AG09309 (cell line): ENCODE measurements around a stretch of chr16.

DNA sequence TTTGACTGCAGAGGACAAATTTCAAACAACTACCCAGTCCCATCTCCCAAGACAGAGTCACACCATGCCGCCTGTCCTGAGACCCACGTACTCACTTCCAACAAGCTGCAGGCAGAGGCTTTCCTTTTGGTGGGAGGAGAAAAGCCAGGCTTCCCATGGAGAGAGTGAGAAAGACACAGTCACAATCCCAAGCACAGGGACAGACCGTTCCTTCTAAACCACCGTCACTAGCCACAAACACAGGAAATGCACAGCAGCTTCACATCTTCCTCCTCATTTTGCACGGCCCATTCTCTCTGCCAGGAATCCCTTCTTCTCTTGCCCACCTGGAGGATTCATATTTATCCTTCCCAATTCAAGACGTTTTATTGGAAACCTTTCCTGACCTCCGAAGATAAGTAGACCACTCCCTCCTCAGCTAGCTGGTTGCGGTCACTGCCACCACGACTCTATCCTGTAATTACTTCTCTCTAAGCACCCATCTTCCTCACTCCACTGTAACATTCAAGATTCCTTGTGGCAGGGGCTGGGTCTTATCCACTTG is 87.7 kb downstream of the XYLT1 start:
- RRBS: no CpG with 5 or more reads among the region's 9 CpGs

DNA sequence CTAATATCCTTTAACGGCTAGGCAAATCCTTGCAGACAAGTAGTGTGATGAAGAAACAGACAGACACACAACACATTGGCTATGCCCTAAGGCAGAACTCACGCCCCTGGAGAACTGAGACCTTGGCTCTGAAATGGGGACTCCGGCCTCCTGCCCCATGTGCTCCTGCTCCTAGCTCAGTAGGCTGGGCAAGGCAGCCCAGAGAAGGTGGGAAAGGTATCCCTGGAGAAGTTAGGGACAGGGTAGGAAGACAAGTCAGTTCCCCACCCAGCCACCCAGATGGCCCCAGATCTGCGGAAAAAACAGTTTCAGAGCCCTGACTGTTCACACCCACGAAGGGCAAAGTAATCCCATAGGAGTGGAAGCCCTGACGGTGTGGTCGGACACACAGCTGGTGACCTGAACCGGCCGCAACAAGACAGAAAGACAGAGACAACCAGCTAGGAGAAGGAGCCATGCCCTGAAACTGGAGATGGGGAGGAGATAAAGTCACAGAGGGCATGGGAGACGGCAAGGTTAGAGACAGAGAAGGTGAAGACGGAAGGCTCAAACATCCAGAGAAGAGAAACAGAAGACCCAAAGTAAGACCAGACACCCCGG is 1.4 kb downstream of the XYLT1 start:
- RRBS: no CpG with 5 or more reads among the region's 12 CpGs

GRCh38 chr16:17591664-17592512 is 121.1 kb upstream of the XYLT1 start:
- RRBS: no CpG with 5 or more reads among the region's 13 CpGs

GRCh38 chr16:17744921-17745647 is 274.3 kb upstream of the XYLT1 start:
- RRBS: no CpG with 5 or more reads among the region's 16 CpGs

DNA sequence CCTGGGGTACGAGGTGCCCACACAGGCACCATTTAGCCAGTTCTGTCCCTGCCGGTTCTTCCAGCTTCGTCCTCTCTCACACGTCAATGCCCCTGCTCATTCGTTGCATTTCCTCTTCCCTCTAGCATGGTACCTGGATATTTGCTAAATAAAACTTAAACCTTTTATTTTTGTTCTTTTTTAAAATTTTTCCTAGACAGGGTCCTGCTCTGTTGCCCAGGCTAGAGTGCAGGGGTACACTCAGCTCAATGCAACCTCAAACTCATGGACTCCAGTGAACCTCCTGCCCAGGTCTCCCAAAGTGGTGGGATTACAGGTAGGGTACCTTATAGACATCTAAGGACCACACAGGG is 1.1 kb upstream of the RPS15A start:
- RRBS: no CpG with 5 or more reads among the region's 5 CpGs

GRCh38 chr16:18955671-18956270 is 28.0 kb upstream of the TMC7 start:
- RRBS: no CpG with 5 or more reads among the region's 11 CpGs

DNA sequence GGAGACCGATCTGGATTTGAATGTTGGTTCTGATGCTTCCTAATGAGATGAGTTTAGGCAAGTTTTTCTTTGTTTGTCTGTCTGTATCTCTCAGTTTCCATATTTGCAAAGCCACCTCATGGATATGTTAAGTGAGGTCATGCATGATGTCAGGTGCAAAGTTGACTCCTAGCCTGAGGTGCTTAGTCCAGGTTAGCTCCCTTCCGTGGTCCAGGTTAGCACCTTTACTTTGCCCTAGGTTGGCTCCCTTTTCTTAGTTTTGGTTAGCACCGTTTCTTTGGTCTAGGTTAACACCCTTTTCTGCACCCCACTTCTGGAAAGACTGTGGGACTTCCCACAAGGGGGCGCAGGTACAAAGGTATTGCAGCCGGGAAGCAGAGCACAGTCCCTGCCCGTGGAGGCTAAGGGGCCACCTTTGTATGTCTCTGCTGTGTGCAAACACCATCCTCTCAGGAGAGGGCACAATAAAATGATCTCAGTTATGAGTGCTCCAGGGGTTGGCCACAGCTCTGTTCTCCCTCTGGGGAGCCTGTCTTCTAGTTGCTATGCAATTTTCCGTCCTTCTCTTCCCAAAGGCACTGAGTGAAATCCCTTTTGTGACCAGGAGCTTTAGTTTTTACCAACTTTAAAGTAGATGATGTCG is 28.5 kb upstream of the TMC5 start:
- RRBS: no CpG with 5 or more reads among the region's 8 CpGs

DNA sequence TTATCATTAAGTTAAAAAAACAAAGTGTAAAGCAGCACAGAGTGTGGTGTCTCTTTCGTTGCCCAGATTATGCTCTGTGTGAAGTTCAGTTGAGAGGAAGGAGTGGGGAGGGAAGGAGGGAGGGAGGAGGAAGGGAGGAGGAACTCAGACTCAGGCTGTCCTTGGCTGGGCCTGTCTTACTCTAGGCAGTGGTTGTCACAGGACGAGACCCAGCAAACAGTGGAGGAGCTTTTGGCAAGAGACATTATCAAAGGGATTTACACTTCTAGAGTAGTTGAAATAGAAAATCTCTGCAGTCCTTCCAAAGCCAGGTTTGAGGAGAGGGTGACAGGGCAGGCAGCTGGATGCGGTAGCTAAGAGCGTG is 27.8 kb downstream of the KNOP1 start:
- RRBS: no CpG with 5 or more reads among the region's 4 CpGs

DNA sequence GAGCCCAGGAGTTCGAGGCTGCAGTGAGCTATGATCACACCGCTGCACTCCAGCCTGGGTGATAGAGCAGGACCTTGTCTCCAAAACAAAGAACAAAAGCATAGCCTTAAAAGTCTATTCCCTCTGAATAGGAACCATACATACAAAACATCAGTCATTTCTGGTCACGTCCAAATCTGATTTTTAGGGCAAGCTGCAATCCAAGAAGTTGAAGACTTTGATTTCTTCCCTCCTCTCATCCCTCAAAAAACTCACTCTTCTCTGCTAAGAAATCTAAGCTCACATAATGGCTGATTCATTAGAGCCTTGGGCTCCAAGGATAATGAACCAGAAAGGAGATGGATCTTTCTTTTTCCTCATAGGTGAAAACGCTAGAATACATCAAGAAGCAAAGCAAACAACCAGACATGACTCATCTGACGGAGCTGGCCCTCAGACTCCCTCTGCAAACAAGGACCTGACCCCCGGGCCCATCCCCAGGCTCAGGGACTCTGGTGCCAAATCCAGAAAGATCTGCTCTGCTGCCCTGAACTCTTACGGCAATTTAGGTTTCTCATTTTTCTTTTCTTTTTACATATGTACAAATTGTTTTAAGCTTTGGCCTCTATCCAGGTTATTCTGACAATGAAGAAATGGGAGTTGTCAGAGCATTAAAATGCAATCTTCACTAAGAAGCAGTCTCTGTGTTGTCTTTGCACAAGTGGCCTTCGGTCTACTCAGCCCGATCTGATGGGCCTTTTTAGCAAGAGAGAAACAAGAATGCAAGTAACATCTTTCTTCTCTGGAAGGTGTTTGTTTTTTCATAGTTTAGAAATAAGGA is 17.8 kb downstream of the KNOP1 start:
- RRBS: no CpG with 5 or more reads among the region's 9 CpGs

- RRBS: no CpG with 5 or more reads among the region's 4 CpGs
Measured at GRCh38 chr16:19749545-19750037, 31.5 kb downstream of the IQCK start.

DNA sequence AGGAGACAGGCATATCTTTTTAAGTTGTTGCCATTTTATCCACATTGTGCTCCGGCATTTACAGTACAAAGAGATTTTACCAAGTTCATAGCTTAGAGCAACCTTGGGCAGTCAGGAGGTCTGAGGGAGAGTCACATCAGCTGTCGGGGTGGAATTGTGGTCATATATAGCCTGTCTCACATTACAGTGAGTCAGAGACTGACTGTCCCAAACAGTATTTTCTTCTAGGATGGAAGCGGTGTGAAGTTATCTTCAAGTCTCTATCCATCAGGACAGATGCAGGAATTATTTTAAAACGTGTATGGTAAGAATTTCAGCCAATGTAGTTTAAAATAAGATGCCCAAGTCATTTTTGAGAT is 53.0 kb downstream of the GPRC5B start:
- RRBS: no CpG with 5 or more reads among the region's 4 CpGs

- RRBS: no CpG with 5 or more reads among the region's 14 CpGs
Measured at GRCh38 chr16:19886326-19886712, 1.7 kb upstream of the GPRC5B start.

GRCh38 chr16:20216887-20217388 is 110.4 kb downstream of the GP2 start:
- RRBS: no CpG with 5 or more reads among the region's 10 CpGs

- RRBS: no CpG with 5 or more reads among the region's 3 CpGs
Measured at GRCh38 chr16:20439781-20440230, 11.5 kb upstream of the ACSM2A start.

GRCh38 chr16:20611260-20612487 is 35.5 kb upstream of the ACSM2B start:
- RRBS: no CpG with 5 or more reads among the region's 8 CpGs

GRCh38 chr16:20731907-20732973 is 9.4 kb downstream of the THUMPD1 start:
- RRBS: no CpG with 5 or more reads among the region's 5 CpGs

- RRBS: no CpG with 5 or more reads among the region's 6 CpGs
Measured at GRCh38 chr16:20738589-20739187, 2.9 kb downstream of the THUMPD1 start.

GRCh38 chr16:20905948-20906889 is 5.6 kb downstream of the LYRM1 start:
- RRBS: no CpG with 5 or more reads among the region's 4 CpGs

DNA sequence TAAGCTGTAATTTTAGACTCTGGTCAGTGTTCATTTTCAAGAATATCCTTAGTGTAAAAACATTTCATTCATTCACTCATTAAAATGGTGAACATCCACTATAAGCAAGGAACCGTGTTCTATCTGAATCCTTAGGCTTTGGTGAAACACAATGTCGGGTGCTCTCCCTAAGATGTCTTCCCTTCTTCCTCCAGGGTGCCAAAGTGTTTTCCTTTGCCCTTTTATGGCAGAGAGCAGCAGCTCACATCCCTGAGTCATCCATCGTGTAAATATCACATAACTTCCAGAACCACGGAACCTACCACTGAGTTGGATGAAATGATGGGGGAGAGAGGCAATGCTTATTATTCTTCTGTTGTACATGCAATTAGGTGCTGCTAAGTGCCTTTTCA is 50.2 kb downstream of the DNAH3 start:
- RRBS: no CpG with 5 or more reads among the region's 4 CpGs

DNA sequence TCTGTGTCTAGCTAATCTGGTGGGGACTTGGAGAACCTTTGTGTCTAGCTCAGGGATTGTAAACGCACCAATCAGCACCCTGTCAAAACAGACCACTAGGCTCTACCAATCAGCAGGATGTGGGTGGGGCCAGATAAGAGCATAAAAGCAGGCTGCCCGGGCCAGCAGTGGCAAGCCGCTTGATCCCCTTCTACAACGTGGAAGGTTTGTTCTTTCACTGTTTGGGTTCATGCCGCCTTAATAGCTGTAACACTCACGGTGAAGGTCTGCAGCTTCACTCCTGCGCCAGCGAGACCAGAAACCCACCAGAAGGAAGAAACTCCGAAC is 2.7 kb upstream of the DNAH3 start:
- RRBS: no CpG with 5 or more reads among the region's 9 CpGs